Panc1 (cell line): ENCODE measurements around a stretch of chr1.

GRCh38 chr1:113242457-113243010 lies 147.8 kb upstream of the MAGI3 start:
- RRBS, 2 experiments = no CpG with 5 or more reads among the region's 6 CpGs

GRCh38 chr1:113404387-113404806 lies 14.1 kb downstream of the MAGI3 start:
- RRBS, 2 experiments = no CpG with 5 or more reads among the region's 2 CpGs

DNA sequence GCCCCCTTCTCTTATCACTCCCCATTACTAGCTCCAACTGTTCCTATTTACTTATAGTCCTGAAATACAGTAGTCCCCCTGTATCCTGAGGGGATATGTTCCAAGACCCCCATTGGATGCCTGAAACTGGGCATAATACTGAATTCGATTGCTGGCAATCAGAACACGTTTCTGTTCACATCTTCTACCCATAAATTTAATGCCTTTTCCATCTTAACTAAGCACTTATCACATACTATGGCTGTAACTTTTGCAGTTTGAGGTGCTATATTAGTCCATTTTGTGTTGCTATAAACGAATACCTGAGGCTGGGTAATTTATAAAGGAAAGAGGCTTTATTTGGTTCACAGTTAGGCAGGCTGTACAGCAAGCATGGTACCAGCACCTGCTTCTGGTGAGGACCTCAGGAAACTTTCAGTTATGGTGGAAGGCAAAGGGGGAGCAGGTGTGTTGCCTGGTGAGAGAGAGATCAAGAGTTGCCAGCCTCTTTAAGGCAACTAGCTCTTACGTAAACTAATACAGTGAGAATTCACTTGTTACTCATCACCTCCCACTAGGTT lies 48.0 kb downstream of the MAGI3 start:
- RRBS, 2 experiments = no CpG with 5 or more reads among the region's 4 CpGs

DNA sequence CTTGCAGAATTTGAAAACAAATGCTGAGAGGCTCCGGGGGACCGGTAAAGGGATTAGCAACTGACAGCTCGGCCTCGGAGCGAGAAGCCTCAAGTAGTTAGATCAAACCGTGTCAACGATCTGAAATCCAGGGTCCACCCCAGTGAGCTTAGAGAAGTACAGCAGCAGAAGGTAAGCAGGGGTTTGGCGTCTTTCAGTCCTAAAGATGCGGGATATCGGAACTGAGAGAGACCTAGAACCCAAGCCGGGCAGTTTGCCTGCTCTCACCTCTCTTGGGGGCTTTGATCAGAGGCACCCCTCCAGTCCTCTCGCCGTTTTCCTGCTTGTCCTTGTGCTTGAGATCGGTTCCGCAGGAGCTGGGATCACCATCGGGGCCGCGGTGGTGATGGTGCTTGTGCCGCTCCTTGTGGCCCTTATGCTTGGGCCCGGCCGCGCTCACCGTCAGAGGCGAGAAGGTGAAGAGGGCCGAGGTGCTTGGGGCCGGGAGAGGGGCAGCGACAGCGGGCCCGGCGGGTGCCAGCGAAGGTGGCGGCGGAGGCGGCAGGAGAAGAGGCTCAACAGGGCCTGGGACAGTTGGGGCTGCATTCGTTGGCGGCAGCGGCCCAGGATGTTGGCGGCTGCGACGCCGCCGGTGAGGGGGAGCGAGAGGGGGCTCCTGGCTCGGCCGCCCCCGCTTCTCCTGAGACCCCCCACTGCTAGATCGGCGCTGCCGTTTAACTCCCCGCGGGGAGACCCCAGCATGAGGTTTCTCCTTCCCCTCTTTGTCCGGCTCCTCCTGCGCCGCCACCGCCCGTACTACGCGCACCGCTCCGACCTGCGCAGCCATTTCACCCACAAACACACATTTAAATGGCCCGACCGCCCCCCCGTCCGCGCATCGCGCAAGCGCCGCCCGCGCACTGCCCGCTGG lies 578 bp downstream of the RSBN1 start:
- RRBS, 2 experiments = under 1 to 6% methylated on average over 7 to 14 of the region's 73 CpGs

DNA sequence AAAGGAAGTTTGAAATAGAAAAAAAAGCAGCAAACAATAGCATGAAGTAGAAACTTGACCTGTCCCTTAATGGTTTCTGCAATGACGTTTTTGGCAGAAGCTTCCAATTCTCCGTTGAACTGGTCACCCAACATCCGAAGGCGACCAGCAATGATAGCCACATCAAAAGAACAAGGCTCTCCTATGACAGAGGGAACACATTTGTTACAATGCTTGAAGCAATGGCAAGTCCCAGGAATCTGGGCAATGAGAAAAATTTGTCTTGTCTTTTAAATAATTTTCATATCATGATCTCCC lies 955 bp downstream of the BCL2L15 start:
- RRBS, 2 experiments = no CpG with 5 or more reads among the region's 4 CpGs

DNA sequence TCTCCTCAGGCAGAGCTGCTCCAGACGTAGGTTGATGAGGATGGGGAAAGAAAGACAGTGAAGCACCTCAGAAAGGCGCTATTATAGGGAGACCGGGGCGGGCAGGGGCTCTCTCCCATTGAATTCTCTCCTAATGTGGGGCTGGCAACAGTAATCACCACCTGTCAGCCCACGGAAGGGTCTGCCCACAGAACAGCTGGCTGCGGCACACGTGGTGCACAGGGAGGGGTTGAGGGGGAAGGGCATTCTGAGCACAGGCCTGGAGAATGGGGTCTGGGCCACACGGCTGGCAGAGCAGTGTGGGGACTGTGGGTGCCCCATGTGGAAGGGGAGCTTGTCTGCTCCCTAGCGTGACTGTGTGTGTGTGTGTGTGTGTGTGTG lies 4.1 kb downstream of the OLFML3 start:
- RRBS, 2 experiments = no CpG with 5 or more reads among the region's 9 CpGs

- RRBS, 2 experiments = no CpG with 5 or more reads among the region's 10 CpGs
Observed at GRCh38 chr1:114002597-114003245, 23.4 kb downstream of the OLFML3 start.

DNA sequence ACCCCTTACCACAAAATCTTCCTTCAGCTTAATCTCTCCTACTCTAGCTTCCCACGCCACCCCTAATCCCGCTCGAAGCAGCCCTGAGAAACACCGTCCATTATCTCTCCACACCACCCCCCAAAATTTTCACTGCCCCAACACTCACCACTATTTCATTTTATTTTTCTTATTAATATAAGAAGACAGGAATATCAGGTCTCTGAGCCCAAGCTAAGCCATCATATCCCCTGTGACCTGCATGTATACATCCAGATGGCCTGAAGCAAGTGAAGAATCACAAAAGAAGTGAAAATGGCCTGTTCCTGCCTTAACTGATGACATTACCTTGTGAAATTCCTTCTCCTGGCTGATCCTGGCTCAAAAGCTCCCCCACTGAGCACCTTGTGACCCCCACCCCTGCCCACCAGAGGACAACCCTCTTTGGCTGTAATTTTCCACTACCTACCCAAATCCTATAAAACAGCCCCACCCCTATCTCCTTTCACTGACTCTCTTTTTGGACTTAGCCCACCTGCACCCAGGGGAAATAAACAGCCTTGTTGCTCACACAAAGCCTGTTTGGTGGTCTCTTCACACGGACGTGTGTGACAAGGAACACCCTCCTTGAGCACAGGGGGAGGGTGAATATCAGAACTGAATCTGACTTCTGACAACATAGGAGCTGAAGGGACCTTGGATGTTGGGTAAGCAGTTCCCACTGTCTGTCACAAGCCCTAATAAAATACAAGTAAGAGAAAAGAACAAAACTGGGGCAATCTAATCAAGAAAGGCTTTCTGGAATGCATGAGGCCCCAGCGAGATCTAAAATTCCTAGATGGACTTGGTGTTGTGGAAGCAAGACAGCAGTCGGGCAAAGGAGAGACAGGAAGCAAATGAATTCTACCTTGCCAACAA lies 52.9 kb downstream of the OLFML3 start:
- RRBS, 2 experiments = no CpG with 5 or more reads among the region's 8 CpGs

GRCh38 chr1:114270836-114271080 lies 117.1 kb upstream of the SYT6 start:
- RRBS, 2 experiments = no CpG with 5 or more reads among the region's 2 CpGs

GRCh38 chr1:114587301-114588052 lies 6.1 kb upstream of the BCAS2 start:
- RRBS, 2 experiments = no CpG with 5 or more reads among the region's 16 CpGs

DNA sequence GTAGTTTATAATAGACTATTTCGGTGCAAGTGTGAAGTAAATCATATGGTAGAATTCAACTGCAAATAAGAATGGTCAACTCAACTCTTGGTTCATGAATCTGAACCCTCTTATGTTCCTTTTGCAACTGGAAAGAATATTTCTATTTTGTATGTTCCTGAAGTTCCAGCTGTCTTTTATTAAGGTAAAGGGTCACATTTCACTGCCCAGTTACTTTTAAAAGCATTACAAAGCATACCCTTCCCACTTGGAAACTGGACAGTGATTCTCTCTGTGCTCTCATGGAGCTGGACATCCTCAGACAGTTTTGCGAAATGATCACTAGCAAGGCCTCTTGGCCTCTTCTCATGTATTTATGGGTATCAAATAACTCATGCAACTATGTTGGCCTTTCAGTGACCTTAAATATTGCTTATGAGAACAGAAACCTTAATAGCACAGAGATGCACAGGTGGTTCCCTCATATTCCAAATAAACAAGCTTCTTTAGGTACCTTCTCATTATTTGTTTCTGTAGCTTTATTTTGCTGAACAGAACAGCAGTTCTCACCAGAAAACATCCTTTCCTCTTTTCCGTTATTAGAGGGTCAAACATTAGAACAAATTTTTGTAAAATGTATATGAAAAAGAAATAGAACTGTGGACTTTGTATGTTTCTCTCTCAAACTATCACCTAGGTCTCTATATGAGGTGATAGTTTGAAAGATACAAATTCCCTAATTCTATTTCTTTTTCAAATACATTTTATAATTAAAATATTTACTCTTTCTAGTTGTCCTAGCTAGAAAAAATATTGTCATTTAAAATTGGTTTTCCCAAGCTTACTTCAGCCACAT lies 8.0 kb upstream of the AMPD1 start:
- RRBS, 2 experiments = no CpG with 5 or more reads among the region's 3 CpGs

- RRBS, 2 experiments = no CpG with 5 or more reads among the region's 6 CpGs
Observed at GRCh38 chr1:114717000-114717401, 430 bp upstream of the NRAS start.

GRCh38 chr1:115087987-115088870 lies 1.1 kb downstream of the TSPAN2 start:
- RRBS, 2 experiments = no CpG with 5 or more reads among the region's 9 CpGs

GRCh38 chr1:115646951-115647613 lies 5.3 kb downstream of the VANGL1 start:
- RRBS, 2 experiments = no CpG with 5 or more reads among the region's 6 CpGs

GRCh38 chr1:115771259-115772420 lies 3.1 kb upstream of the CASQ2 start:
- RRBS, 2 experiments = no CpG with 5 or more reads among the region's 21 CpGs

DNA sequence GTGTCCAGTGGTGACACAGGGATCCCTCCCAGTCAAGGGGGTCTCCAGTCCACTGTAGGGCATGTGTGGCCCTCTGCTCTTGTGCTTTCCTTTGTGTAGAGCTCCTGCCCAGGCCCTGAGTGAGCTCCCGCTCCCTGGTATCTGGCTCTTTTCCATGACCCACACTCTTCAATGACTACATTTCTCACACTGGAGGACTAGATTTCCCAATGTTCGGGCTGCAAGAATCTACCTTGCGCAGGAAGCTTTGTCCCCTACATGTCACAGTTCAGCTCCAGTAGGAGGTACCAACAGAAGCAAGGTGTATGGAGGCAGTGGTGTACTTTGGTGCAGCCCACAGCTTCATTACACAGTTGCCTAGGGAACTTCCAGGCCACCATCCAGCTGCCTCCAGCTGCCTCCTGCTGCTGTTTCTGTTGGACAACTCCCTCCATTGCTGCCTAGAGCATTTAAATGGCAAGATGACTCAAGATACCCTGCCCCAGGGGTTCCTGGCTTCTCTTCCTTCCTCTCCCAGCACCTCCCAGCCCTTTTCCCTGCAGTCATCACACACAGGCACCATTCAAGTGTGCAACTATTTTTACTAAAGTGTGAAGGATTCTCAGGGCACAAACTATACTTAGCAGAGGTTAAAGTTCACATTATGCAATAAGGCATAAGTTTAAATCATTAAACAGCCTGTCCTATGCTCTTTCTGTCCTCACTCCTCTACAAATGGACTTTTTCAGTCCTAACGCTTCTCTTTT lies 39.0 kb upstream of the ATP1A1 start:
- RRBS, 2 experiments = no CpG with 5 or more reads among the region's 4 CpGs

- RRBS, 2 experiments = no CpG with 5 or more reads among the region's 5 CpGs
Observed at GRCh38 chr1:116335672-116336159, 37.3 kb upstream of the ATP1A1 start.

- RRBS, 2 experiments = 2 to 5% methylated on average over 8 to 18 of the region's 50 CpGs
Observed at GRCh38 chr1:116373734-116374347, 797 bp downstream of the ATP1A1 start.

- RRBS, 2 experiments = no CpG with 5 or more reads among the region's 13 CpGs
Observed at GRCh38 chr1:116475005-116475848, 95.6 kb downstream of the CD58 start.

DNA sequence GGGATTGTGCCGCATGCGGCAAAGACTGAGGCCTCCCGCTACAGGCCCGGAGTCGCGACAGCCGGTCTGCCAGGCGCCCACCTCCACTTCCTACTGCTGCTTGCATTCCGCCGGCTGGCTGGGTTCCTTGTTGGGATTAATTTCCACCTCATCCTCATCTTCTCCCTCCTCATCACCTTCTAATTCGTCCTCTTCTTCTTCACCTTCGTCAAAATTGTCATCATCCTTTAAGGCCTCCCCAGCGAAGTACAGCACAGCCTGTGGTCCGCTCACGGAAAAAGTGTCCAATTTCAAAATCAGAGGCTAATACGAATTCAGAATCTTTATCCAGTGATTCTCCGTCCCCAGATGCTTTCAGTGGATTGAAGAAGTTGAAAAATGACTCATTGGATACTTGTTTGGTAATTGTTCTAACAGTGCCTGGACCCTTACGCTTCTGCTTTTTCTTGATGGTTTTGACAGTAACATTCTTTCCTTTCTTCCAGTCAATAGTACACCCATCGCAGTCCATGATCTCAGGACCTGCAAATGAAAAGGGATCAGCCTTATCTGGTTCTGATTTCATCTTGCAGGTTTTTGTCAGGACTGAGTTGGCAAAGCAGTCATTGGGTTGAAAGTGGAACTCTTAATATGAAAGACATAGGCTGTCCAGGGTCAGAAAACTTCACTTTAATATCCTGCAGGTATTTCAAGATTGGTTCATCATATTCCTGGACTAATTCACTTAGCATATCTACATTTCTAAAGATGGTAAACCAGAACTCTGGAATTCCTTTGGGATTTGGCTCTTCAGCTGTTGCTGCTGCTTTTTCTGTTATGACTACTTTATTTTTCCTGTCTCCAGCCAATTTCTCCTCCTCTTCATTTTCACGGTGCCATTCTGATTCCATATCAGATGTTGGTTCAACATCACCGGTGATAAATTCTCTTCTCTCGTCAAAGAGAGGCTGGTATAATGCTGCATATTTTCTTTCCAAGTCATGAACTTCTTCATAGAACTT lies 37.7 kb downstream of the CD58 start:
- RRBS, 2 experiments = 91 to 96% methylated on average over 2 of the region's 22 CpGs